Sternocleidomastoid (tissue), 1 donor: ENCODE measurements around a stretch of chr5.

- PRO-cap: no peak
Measured at GRCh38 chr5:1343278-1343987, 1.5 kb downstream of the CLPTM1L start.

- PRO-cap: no peak
Measured at GRCh38 chr5:1349682-1350521, 5.0 kb upstream of the CLPTM1L start.

- PRO-cap: no peak
Measured at GRCh38 chr5:1470432-1471722, 25.6 kb upstream of the SLC6A3 start.

DNA sequence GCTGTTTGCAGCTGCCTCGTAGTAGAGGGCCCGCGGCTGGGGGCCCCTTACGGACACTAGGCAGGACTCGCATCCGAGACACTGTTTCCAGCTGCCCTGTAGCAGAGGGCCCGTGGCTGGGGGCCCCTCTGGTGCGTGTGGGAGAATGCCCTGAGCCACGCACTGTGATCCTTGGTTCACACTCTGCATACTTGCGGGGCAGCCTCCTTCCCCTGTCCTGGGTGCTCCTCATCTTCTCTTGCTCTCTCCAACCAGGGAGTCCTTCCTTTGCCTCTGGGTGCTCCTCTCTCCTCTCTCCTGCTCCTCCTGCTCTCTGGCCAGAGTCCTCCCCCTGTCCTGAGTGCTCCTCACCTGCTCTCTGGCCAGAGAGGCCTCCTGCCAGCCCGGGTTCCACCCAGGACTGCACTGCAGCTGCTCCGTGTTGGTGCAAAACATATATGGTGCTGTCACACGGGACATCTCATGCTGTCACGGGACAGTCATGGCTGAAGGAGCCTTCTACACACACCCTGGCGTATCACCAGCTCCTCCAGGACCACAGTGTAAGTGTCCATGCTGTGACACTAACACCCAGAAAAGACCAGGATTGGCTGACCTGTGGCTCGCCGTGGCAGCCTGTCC is 27.6 kb upstream of the SLC6A3 start:
- PRO-cap: no peak

- PRO-cap: no peak
Measured at GRCh38 chr5:1484559-1484955, 39.2 kb downstream of the LPCAT1 start.

DNA sequence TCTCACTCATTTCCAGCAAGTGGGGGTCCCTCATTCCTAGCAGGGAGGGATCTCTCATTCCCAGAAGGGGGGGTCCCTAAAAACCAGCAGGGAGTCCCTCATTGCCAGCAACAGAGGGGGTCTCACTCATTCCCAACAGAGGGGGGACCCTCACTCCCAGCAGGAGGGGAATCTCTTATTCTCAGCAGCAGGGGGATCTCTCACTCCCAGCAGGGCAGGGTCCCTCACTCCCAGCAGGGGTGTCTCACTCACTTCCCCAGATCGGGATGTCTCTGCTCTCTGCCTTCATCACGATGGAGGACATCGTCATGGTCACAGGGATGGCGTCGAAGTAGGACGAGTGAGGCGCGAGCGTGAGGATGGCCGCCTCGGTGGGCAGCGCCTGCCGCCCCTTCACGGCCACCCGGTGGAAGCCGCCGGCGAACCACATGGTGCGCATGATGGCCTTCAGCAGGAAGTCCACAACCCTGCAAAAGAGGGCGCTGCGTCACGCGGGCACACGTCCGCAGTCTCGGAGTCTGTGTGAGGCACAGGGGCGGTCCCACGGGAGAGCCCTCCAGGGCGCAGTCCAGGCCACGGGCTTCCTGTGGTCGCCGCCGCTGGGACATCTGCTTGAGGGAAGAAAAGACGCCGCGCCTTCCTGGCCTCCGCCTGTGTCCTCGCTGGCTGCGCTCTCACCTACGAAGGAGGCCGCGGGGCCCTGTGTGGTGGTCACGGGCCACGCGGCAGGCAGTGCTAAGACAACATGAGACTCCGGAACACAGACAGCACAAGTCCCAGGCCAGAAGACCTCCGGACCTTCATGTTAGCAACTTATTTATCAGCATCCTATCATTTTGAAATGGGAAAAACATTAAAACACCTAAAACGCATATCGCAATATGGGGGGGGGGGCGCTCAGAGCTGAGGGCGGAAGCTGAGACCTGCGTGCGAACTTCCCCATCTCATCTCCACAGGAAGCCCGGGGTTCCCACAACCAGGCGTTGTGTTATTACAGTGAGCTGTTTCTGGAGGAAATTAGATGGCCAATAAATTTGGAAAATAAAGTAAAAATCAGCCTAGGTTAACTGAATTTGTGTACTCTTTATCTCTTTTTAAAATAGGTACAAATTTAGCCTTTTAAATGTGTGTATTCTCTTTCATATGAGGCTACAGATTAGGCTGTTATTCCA is 28.9 kb downstream of the LPCAT1 start:
- PRO-cap: no peak

DNA sequence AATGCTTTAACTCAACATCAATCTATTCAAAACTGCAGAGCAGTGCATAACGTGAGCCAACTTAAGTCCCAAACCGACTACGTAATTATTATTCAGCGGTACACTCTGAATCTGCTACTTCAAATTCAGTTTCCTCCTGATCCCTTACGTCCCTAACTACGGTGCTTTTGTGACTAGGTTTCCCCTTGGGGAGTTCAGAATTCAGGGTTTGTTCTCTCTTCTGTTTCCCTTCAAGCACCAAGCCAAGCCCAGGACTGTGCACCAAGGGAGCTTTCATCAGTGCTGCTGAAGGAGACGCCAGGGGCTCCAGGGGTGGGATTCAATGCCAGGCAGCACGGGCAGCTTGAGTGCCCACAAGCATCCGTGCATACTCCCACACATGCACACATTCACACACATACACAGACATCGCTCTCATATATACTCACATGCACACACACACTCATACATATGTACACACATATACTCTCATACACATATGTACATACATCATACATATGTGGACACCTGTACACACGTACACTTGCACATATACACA is 25.6 kb downstream of the LPCAT1 start:
- PRO-cap: no peak

DNA sequence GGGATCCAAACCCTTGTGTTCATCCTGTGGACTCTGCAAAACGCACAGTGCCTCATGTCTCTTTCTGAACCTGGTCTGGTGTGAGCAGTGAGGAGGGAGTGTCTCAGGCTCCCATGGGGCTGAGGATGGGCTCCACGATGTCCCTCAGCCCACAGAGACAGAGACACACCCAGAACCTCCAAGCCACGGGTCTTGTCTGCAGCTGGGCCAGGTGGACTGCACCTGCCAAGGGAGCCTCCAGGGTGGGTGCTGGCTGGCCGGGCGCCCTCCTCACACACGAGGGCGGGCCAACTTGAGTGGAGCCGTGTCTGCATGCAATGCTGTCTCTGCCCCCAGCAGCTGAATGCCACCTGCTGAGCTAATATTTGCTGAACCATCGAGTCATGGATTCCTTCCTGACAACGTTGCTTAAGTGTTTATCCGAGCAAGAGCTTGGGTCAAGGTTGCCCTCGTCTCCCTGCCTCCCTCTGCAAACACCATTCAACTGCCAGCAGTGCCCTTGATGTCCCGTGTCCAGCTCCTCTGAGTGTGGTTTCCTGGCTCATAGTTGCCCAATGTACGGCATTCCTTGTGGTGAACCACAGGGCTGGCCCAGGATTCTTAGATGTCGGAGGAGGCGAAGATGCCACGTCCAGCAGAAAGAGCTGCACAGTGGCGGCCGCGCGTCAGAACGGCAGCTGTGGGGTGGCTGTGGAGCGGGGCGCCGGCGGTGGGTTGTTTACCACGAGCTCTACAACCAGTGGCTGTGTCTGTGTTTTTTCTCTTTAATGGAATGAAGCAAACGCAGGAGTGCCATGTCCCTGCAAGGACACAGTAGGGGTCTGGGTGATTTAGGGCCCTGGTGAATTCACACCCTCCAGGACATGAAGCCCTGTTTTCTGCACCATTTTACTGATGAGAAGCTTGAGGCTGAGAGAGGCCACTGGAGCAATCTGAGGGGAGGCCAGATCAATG is 31.6 kb upstream of the LPCAT1 start:
- PRO-cap: unidirectional peak, minus-strand start at position 218 of the sequence; bidirectional peak, plus-strand start at position 603 of the sequence, minus-strand start at position 319 of the sequence

DNA sequence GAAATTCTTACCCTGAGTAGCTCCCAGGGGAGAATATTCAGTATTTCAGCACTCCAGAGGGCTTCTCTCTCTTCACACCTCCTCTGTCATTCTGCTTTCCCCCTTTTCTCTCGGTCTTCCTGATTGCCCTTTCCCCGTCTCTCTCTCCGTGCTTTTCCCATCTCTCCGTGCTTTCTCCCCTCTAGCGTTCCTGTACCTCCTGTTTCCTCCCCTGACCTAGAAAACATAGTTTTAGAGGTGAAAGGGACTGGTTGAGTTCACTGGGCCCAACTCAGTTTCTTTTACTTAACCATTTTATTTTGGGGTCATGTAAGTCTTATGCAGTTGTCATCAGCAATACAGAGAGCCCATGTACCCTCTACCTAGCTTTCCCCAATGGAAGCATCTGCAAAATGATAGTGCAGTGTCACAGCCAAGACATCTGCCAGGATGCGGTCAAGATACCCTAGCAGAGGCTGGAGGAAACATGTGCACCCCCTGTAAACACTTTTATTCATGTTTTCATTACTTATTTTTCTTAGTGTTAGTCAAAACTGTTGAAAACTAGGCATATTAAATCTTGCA is 76.6 kb upstream of the LPCAT1 start:
- PRO-cap: unidirectional peak, minus-strand start at position 142 of the sequence

GRCh38 chr5:1611643-1612272 is 88.0 kb upstream of the LPCAT1 start:
- PRO-cap: no peak

DNA sequence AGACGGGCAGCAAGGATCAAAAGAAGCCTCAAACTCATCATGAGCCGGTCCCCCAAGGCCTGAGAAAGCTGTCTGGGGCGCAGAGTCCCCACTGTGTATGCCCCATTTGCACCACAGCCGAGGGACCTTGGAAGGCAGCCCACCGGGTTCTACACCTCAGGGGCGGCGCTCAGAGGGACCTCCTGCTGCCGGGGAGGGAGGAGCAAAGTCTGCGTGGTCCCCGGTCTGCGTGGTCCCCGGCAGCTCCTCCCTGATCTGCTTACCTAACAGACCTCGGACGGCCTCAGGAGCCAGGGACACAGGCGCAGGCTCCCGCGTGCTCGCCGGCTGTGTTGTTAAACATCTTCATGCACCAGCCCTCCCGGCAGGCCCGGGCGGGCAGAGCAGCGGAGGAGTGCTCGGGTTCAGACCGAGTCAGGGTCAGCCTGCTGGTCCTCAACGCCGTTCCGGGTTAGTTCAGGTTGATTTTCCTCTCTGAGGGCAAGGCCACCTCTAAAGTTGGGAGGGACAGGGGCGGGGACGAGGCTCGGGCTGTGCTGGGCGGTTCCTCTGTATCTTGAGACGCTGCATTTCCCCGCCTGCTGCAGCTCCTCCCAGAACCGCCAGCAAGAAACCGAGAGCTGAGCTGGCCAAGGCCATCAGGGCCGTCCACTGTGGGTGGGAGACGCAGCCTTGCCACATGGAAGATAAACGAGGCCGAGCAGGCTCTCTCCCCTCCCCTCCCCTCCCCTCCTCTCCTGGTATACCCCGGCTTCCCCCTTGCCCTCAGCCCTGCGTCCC is 74.6 kb downstream of the MRPL36 start:
- PRO-cap: no peak

DNA sequence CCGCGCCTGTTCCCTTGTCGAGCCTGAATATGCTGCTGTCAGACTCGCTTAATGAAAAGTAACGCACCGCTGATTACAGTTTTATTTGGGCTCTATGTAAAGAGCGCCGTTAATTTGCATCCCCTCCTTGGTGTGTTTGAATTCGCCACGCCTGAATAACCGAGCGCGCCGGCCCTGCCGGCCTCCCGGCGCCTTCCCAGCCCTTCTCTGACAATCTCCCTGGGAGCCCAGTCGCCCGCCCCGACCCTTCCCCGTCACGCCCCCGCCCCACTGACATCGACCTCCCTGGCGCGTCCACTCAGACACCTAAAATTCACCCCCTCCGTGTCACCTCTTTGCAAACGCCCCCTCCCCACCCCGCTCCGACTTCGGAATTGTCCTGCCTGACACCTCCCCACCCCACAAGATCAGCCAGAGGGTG is 7.8 kb downstream of the IRX4 start:
- PRO-cap: no peak

DNA sequence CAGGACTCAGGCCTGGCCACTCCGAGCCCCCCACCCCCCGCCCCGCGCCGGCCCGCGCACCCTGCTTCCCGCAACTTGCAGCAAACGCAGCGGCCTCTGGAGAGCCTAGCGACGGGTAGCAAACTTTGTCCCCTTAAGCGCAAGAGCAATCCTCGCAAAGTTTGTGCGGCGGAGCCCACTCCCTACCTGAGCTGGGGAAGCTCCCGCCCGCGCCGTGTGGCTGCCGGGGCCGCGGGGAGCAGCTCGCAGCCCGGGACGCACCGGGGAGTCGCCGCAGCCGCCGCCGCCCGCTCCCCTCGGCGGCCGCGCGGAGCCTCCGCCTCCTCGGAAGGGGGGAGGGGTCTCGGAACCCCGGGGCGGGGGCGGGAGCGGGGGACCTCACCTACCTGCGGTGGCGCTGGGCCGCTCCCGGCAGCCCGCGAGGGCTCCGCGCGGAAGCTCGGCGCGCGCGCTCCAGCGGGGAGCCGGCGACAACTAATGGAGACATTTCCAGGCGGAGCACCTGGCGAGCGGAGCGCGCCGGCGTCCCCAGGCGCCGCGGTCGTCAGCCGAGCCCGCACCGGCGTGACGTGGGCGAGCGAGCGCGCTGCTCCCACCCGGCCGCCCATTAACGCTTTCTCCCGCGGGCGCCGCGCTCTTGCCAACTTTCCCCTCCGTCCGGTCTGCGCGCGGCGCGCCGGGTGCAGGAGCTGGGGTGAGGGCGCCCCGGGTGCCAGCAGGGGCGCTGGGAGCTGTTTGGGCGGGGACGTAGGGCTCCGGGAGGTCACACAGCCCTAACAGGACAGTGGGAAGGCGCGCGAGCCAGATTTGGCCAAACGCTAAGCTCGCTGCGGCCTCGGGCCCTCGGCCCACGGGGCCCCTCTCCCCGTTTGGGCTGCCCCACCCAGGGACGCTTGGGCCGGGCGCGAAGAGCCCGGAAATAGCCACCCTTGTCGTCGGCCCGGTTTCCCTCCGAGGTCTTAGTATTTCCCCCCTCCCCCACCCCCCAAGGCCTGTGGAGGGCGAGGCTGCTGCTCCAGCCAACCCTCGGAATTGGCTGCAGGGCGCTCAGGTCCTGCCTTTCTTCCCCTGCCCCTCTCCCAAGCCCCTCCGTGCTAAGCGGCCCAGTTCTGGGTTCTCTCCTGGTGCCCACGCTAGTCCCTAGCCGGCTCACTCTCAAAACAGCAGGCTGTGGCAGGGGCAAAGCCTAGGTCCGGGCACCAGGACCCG is 4.4 kb upstream of the IRX4 start:
- PRO-cap: no peak

DNA sequence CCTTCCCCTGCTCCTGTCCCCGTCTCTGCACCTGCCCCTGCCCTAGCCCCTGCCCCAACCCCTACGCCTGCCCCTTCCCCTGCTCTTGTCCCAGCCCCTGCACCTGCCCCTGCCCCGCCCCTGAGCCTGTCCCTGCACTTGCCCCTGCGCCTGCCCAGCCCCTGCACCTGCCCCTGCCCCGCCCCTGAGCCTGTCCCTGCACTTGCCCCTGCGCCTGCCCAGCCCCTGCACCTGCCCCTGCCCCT is 43.6 kb upstream of the IRX4 start:
- PRO-cap: no peak

DNA sequence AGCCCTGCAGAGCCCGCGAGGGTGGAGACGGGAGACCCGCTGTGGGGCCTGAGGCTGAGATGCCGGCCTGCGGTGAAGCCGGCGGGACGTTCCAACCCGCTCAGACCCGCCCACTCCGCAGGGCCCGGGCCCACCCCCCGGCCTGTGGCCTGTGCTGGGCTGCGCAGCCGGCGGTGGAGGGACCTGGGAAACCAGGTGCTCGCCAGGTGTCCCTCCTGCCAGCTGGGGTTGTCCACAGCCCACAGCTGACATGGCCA is 48.9 kb upstream of the IRX4 start:
- PRO-cap: no peak

DNA sequence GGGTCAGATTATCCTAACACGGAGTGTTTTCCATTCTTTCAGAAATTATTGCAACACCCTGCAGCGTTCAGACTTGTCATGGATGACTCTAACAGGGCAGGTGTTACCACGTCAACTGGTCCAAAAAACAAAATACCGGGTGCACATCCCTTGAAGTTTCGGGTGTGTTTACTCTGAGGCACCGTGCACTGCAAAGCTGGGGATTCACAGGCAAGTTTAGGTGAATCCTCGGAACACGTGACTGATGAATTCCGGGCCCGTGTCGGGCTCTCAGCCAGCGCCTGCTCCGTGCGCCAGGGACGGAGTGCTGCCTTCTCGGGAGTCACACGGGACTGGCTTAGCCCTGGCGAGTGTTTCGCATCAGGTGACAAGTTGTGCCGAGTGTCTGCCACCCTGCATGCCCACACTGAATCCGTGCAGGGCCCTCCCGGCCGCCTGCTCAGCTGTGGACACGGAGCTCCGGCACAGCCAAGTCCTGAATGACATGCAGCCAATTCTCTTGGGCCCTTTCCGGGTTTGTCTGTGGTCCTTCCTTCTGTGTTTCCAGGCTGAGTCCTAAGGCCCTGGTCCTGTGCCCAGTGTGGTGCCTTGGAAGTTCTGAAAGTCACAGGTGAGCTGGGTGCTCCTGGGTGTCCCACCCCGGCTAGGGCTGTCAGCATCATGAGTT is 66.1 kb upstream of the IRX4 start:
- PRO-cap: no peak

DNA sequence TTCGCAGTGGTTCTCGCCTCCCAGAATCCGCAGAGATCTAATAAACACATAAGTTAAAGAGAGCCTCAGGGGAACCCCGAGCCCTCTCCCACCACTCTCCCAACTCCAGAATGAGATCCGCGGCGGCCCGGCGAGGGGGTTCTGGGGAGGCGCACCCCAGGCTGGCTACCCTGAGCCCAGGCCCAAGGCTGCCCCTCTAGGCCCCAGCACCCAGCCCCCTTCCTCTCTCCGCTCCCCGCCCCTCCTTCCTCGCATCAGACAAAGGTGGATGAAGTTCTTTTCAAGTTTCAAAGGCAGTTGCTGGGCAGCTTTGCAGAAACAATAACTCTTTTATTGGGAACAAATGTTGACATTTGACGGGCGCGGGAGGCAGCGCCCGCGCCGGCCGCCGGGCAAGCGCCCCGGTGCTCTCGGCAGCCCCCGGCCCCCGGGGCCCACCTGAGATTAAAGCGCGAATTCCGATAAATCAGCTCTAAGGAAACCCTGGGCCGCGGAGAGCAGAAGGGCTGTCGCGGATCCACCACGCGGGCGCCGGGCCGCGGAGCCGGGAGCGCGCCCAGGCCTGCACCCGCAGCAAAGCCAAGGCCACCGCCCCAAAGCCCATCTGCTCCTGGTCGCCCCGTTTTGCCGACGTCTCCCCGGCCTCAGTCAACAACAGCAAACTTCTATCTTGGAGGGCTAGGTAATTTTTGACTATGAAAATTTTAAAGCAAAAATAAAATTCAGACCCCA is 8.3 kb downstream of the IRX2 start:
- PRO-cap: no peak

DNA sequence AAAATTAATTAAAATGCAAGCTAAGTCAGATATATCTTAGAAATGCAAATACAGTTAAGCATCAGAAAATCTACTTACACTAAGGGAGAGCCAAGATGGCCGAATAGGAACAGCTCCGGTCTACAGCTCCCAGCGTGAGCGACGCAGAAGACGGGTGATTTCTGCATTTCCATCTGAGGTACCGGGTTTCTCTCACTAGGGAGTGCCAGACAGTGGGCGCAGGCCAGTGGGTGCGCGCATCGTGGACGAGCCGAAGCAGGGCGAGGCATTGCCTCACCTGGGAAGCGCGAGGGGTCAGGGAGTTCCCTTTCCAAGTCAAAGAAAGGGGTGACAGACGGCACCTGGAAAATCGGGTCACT is 524.8 kb upstream of the ADAMTS16 start:
- PRO-cap: no peak

GRCh38 chr5:5598448-5599150 is 176.1 kb downstream of the ICE1 start:
- PRO-cap: no peak

- PRO-cap: no peak
Measured at GRCh38 chr5:6370338-6370764, 8.0 kb downstream of the MED10 start.